Prostate gland (tissue), 2 donors: Measurements from ENCODE around the gene CENPV.

- PRO-cap: no peak
- RAMPAGE, long total RNA, 2 experiments: no peak in any of the 2 experiments
Observed at GRCh38 chr17:15351787-15352436, 10.5 kb upstream of the TEKT3 start.

GRCh38 chr17:15883892-15884120 is 61.1 kb upstream of the ADORA2B start:
- PRO-cap: no peak
- RAMPAGE, long total RNA, 2 experiments: no peak in any of the 2 experiments

- PRO-cap: no peak
- RAMPAGE, long total RNA, 2 experiments: no peak in any of the 2 experiments
Observed at GRCh38 chr17:15944513-15944801, 473 bp upstream of the ADORA2B start.

DNA sequence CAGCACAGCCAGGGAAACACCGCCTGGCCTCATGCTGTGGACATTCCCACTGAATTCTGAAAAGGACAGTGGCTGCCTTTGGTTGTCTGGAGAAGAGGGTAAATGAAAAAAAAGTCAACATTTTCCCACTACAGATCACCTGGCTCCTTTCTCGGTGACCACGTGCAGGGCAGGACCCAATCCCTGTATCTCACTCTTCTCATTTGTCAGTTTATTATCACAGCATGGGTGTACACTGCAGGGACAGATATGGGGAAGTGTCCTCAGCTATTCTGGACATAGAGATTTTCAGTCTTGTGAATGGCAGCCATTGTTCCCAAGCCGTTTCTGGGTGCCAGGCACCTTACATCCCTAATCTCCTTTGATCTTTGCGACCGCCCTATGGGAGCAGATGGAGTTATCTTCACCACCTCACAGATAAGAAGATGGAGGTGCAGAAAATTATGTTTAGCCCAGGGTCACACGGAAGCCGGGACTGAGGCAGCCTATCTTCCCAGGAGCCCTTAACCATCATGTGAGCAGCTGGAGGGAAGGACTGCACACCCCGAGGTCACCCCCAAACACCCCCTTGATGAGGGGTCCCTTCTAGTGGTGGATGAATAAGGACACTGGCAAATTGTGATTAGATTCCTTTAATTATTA is 7.2 kb downstream of the ADORA2B start:
- PRO-cap: no peak
- RAMPAGE, long total RNA, 2 experiments: no peak in any of the 2 experiments

DNA sequence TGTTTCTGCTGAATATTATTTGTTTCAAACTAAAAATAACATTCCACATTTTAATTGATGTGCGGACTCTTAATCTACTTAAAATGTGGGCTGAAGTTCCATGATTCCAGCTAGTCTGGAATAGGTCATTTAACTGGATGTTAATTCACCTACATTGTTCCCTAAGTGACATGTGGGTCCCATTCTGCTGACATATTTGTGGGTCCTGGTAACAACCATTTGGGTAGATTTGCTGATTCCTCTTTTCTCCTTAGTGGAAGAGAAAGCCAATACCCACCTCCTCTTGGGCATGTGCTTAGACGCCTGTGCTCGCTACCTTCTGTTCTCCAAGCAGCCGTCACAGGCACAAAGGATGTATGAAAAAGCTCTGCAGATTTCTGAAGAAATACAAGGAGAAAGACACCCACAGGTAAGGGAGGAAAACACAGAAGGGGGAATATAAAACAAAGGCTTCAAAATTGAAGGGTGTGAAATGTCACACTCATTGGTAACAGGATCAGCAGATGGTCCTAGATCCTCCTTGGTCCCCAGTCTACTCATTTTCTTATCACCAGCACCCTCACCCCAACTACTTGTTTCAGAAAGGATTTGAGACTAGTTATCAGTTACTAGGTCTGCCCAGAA is 25.3 kb downstream of the TTC19 start:
- PRO-cap: no peak
- RAMPAGE, long total RNA, 2 experiments: no peak in any of the 2 experiments

- PRO-cap: no peak
- RAMPAGE, long total RNA, 2 experiments: no peak in any of the 2 experiments
Observed at GRCh38 chr17:16114683-16115346, 100.5 kb downstream of the NCOR1 start.

DNA sequence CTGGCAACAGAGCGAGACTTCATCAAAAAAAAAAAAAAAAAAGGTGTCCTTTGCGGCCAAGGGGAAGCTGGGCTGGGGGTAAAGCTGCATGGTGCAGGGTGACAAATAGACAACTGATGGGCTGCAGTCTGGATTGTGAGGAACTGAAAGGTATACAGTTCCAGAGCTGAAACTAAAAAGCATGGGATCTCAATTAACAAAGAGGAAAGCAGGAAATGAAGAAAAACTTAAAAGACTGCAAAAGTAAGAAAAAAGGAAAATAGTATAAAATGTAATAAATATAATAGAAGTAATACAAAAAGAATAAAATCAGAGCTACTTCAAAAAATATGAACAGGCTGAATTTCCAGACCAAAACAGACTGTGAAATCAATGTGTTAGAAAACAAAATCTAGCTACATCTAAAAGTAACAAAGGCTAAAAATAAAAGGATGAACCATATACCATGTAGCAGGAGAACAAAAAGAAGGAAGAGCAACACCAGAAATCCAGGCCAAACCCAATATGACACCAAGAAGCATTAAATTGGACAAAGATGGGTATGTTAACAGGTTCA is 22.4 kb downstream of the CENPV start:
- PRO-cap: no peak
- RAMPAGE, long total RNA, 2 experiments: no peak in any of the 2 experiments

- PRO-cap: bidirectional peak, plus-strand start at chr17:16353545, minus-strand start at chr17:16353490
- RAMPAGE, long total RNA, 2 experiments: no peak in any of the 2 experiments
Observed at GRCh38 chr17:16352964-16354015, at the start of gene CENPV. Gene CENPV (minus strand): TSS chr17:16353469.

GRCh38 chr17:16416100-16417263 is 1.1 kb downstream of the TRPV2 start:
- PRO-cap: unidirectional peak, minus-strand start at chr17:16416668; unidirectional peak, minus-strand start at chr17:16416750
- RAMPAGE, long total RNA, 2 experiments: no peak in any of the 2 experiments

GRCh38 chr17:16470148-16470731 is 21.8 kb downstream of the LRRC75A start:
- PRO-cap: no peak
- RAMPAGE, long total RNA, 2 experiments: no peak in any of the 2 experiments

- PRO-cap: no peak
- RAMPAGE, long total RNA, 2 experiments: no peak in any of the 2 experiments
Observed at GRCh38 chr17:16507940-16508641, 16.1 kb upstream of the LRRC75A start.

DNA sequence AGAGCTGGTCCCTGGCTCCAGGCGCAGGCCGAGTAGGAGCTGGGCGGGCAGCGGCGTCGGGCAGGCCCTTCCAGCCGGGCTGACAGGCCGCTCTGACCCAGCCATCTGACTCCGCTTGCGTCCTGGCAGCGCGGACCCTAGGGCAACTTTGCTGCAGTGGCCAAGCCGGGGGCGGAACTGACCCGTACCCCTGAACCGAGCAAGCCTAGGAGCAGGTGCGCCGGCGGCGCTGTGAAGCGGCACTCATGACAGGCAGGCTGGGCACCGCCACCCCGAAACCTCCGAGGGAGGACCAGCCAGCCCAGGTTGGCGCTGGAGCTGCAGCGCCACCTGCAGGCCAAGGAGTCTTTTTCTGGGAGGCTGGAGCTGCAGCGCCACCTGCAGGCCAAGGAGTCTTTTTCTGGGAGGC is 345 bp upstream of the CCDC144A start:
- PRO-cap: no peak
- RAMPAGE, long total RNA, 2 experiments: no peak in any of the 2 experiments

GRCh38 chr17:16745404-16746375 is 55.6 kb downstream of the CCDC144A start:
- PRO-cap: no peak
- RAMPAGE, long total RNA, 2 experiments: no peak in any of the 2 experiments

DNA sequence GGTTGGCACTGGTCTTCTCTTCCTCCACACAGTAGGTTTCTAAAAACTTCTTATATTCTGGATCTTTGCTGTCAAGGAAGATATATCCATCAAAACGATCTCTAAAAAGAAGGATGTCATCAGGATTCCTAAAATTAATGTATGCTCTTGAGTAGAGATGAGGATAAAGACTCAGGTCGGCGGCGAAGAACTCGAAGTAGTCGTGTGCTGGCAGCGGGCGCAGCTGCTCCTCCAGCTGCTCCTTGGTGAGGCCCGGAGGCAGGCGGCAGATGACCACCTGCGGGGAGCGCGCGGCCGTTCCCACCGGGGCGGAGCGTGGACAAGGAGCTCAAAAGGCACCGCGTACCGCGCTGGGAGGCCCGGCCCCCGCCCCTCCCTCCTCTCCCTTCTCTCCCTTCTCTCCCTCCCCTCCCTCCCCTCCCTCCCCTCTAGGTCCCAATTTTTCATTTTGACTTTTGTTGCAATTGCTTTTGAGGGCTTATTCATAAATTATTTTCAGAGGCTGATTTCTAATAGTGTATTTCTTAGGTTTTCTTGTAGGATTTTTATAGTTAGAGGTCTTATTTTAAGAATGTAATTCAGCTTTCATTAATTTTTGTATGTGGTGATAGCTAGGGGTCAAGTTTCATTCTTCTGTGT is 56.6 kb downstream of the CCDC144A start:
- PRO-cap: no peak
- RAMPAGE, long total RNA, 2 experiments: no peak in any of the 2 experiments

DNA sequence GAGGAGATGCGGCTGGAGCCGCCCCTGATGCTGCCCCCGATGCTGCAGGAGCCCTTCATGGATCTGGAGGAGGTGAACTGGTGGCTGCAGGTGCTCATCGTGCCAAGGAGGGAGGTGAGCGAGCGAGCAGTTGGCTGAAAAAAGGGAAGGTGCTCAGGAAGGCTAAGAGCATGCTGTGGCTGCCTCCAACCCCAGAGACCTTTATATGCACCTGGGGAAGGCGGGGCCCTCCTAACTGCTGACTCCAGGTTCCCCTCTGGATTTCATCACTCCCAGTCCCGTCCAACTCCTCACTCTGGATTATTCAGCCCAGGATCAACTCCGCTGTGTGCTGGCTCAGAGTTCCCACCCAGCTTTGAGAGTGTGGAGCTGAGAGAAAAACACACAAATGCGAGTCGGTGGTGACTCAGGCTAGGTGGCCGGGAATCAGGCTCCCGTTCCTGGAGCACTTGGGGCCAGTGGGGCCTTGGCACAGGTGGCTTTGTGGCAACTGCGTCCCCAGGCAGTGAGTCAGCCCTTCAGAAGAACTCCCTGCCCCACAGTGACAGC is 139.2 kb downstream of the TNFRSF13B start:
- PRO-cap: no peak
- RAMPAGE, long total RNA, 2 experiments: no peak in any of the 2 experiments

GRCh38 chr17:16922580-16923287 is 49.2 kb downstream of the TNFRSF13B start:
- PRO-cap: no peak
- RAMPAGE, long total RNA, 2 experiments: no peak in any of the 2 experiments

DNA sequence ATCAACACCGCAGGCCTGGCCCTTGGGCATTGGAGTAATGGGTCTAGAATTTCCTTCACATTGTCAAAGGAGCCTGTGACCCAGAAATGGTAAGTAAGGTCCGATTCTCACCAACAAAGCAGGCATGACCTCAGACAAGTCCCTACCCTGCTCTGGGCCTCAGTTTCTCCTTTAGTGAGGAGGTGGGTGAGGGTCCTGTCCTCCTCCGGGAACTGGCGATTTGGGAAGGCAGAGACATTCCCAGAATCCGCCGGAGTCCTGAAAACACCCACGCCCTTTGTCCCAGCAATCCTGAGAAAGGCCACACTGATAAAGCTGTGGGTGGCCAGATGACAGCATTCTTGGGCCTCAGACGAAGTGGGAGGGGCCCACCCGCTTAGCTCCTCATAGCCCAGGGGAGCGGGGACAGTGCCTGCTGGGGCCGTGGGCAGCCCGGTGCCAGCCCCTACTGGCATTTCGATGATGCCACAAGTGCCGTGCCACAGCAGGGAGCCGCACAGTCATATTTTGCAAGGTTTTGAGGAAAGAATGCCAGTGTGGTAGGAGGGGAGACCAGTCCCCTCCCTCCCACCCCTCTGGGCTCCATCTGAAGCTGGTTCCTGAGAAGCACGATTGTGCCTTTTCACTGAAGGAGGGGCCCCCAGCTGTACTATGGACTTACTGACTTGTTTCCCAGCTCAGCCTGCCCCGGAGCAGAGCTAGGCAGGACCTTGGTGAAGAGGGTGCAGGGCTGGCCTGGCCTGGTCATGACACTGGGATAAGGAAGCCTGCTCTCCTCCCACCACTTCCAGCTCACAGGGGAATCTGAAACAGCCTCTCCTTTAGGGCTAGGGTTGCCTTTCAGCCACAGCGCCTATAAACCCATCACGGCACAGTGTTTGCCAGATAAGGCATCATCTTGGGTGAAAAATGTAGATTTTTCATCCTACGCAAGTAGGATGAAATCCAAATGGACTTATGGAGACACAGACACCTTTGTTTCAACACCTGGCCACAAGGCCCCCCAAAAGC is 20.9 kb upstream of the MPRIP start:
- PRO-cap: no peak
- RAMPAGE, long total RNA, 2 experiments: no peak in any of the 2 experiments

DNA sequence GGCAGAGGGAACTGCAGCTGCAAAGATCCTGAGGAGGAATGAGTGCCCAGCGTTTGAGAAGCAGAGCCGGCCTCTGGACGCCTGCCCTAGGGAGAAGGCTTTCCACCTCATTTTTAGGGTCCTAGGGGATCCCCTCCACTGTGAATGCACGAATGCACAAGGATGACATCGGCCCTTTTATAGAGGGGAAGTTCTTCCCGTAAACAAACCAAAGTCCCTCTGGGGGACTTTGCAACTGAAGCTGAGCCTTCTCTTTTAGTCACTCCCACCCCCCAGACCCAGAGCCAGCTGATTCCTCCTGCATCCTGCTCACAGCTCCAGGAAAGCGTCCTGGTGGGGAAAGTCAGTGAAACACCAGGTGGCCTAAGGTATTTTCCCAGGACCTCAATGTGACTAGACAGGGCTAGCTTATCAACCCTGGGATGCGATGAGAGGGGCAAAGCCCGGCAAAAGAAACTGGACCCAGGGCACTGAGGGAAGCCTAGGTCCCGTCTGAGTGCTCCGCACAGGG is 13.1 kb upstream of the MPRIP start:
- PRO-cap: no peak
- RAMPAGE, long total RNA, 2 experiments: no peak in any of the 2 experiments

DNA sequence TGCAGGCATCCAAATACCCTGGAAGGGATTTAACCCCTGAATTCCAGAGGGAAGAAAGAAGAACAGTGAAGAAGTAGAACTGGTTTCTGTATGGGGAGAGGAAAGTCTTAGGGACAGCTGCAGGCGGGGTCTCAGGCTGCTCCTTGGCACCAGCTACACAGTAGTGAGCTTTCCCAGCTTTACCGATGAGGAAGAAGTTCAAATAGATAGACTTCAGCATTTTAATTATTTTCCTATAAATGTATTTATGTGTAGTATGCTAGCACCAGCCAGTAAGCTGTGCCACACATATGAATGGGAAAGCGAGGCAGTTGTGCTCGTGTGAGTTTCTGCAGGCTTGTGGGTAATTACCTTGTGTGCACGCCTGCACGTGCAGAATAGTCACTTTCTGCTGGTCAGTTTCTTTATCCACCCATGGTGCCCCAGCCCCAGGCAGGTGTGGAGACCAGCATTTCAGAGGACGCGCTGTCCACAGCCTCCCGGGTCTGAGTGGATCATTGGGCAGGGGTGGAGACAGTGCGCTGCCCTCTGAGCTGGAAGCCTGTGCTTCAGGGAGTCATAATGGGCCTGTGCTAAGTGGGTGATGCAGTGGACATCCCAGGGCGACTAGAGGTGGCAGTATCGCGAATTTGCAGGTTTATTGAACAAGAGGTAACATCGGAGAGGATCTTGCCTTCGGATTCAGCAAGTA is 18.3 kb downstream of the PLD6 start:
- PRO-cap: no peak
- RAMPAGE, long total RNA, 2 experiments: no peak in any of the 2 experiments

DNA sequence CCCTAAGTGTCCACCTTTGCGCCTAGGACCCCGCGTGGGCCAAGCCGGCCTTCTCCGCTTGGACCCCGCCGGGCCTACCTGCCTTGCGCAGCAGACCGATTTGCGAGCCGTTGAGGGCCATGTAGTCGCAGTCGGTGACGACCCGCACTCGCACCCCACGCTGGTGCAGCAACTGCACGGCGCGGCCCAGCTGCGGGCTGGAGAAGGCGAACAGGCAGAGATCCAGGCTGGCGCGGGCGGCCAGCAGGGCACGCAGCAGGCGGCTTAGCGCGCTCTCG is 412 bp downstream of the PLD6 start:
- PRO-cap: no peak
- RAMPAGE, long total RNA, 2 experiments: no peak in any of the 2 experiments